ENCODE data around the genes TAF4B and MEP1B.

- PRO-cap: unidirectional peak, minus-strand start at chr18:25285019
- RAMPAGE, long total RNA, 2 experiments: no peak in any of the 2 experiments
These were observed 67.0 kb downstream of the ZNF521 start for GRCh38 chr18:25284778-25285570.

DNA sequence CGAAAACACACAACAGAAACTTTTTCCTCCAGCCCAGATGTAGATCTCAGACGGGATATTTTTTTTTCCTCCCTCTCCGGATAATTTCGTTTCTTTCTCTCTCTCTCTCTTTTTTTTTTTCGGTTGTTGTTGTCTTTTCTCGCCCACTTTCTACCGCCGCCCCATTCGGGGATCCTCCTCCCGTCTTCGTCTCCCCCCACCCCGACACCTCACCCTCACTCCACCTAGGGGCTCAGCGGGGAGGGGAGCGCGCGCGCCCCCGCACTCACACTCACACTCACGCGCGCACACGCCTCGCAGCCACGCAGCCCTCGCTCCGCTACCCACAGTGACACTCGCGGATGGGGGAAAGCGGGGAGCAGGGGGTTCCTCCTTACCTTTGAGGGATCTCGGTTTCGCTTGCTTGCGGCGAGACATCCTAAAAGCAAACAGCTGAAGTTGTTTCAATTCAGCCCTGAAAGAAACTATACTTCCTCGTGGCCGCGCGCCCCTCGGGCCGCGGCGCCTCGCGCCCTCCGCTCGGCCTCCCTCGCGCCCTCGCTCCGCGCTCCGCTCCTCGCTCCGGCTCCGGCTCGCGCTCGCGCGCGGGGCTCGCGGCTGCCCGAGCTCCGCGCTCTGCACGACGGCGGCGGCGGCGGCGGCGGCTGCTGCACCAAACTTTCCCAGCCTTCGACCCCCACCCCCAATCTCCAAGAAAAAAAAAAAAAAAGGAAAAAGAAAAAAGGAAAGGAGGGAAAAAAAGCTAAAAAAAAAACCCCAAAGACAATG lies 1.3 kb downstream of the ZNF521 start:
- PRO-cap: bidirectional peak, plus-strand start at position 338 of the sequence, minus-strand start at position 188 of the sequence; unidirectional peak, minus-strand start at position 539 of the sequence
- RAMPAGE, long total RNA, 2 experiments: no peak in any of the 2 experiments

DNA sequence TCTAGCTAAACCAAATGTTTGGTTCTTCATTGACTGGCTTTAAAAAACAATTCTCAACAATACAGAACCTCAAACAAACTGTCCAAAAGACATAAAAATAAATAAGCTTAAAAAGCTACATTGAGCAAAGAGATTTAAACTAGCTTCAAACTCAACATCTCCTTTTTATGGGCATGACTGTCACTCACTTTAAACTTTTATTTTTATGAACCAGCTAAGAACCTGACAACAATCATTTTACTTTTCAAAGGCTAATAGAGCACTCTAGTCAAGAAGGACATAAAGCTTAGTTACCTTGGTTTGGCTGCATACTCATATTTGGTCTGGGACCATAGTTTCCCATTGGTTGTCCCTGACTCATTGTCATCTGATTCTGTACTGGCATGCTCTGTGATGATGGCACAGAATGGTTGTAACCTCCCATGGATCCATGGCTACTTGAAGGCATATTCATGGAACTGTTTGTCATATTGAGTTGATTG lies 38.0 kb downstream of the SS18 start:
- PRO-cap: no peak
- RAMPAGE, long total RNA, 2 experiments: no peak in any of the 2 experiments

DNA sequence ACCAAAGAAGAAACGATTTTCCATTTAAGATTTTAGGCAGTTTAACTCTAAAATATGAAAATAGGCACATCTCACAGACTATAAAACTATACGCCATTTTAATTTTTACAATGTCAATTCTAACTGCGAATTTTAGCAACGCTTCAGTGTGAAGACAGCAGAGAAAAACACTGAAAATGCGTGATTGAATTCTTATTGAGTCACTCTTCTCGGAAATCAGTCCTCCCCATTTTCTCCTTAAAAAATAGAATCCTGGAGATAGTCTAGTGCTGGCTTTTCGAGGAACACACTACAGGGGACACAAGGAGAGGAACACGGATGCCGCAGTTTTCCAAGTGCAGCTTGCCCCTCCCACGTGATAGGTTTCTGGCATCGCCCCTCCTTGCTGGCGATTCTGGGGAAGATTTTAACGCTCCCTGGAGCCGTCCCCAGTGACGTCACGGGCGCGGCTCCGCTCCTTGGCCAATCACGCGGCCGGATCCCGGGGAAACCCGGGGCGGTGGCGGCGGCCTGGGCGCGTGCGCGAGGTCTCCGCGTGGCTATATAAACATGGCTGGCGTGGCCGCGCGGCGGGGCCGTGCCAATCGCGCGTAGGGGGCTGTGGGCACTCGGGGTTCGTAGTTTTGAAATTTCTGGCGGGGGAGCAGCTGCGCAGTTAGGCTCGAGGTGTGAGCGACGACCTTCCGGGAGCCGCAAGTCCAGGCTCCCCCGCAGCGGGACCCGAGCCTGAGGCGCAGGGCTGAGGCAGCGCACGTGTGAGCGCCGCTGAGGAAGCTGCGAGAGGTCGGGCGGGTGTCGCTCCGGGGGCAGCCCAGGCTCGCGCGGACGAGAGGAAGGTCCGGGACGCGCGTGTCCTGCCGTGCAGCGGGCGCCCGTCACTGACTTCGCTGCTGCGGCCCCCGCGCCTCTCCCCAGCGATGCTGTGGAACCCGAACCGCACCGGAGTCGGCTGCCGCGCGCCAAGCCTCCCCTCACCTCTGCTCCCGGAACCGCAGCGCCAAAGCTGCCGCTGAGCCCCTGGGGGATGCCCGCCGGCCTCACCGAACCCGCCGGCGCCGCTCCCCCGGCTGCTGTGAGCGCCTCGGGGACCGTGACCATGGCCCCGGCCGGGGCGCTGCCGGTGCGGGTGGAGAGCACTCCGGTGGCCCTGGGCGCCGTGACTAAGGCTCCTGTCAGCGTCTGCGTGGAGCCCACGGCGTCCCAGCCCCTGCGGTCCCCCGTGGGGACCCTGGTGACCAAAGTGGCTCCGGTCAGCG lies at the start of gene TAF4B:
TSS of gene TAF4B (plus strand) at position 536 of the 1,256 bp plus-strand sequence.
- PRO-cap: bidirectional peak, plus-strand start at position 572 of the sequence, minus-strand start at position 353 of the sequence
- RAMPAGE, long total RNA, 2 experiments: start-site peak on the plus strand in 1 of 2 experiments, centred at position 530 of the sequence, 14 reads per replicate

DNA sequence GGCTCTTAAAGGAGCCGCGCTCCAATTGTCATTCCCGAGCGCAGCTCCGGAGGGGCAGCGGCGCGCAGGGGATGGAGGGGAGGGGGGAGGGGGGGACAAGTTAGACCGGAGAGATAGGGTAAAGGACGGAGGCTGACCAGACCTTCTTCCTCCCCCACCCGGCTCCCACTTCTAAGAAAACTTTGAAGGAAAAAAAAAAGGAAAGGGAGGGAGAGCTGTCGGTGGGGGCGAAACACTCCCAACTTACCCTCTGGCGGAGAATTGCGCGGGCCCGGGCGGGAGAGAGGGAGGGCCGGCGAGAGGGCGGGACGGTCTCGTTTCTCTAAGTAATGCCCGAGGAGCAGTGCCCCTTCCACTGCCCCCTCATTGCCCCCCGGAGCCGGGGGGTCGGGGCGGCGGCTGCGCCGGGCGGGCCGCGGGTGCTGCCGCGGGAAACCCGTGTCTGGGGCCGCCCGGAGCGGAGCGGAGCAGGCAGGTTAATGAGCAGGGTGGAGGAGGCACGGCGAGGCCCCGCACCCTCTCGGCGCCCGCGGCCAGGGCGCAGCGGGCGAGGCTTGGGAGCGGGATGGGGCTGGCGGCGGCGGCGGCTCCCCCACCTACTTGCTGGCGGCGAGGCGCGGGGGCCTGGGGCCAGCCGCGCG lies 411 bp upstream of the KCTD1 start:
- PRO-cap: bidirectional peak, plus-strand start at position 31 of the sequence, minus-strand start outside the sequence; bidirectional peak, plus-strand start at position 563 of the sequence, minus-strand start at position 478 of the sequence
- RAMPAGE, long total RNA, 2 experiments: start-site peak on the minus strand in 1 of 2 experiments, centred at position 352 of the sequence, 54 reads per replicate

GRCh38 chr18:26665328-26665706 lies 117.0 kb upstream of the KCTD1 start:
- PRO-cap: no peak
- RAMPAGE, long total RNA, 2 experiments: no peak in any of the 2 experiments

- PRO-cap: no peak
- RAMPAGE, long total RNA, 2 experiments: no peak in any of the 2 experiments
These were observed 155.1 kb upstream of the KCTD1 start for GRCh38 chr18:26703213-26704060.

- PRO-cap: no peak
- RAMPAGE, long total RNA, 2 experiments: no peak in any of the 2 experiments
These were observed 42.3 kb downstream of the CHST9 start for GRCh38 chr18:27142550-27143448.

- PRO-cap: no peak
- RAMPAGE, long total RNA, 2 experiments: no peak in any of the 2 experiments
These were observed 255.0 kb downstream of the CDH2 start for GRCh38 chr18:27921733-27922591.

- PRO-cap: no peak
- RAMPAGE, long total RNA, 2 experiments: no peak in any of the 2 experiments
These were observed 137.9 kb downstream of the CDH2 start for GRCh38 chr18:28039043-28039504.

DNA sequence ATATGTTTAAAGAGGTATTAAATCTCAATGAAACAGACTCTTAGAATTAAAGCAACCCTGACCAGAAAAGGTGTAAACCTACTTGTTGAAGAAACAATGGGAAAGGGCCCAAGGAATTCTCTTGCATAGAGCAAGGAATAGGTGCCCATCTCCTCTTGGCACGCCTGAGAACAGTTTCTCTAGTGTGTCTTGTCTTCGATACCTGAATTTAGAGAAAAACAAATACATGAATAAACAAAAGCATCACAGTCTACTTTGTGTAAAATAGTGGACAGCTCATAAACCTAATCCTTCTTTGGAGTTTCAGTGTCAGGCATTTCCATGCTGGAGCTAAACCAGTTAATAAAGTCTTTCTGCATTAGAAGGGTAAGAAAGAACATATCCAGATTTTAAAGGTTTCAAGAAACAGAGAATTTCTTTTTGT lies 13.1 kb downstream of the DSC3 start:
- PRO-cap: no peak
- RAMPAGE, long total RNA, 2 experiments: no peak in any of the 2 experiments

GRCh38 chr18:31225645-31226282 lies 63.1 kb upstream of the DSC1 start:
- PRO-cap: no peak
- RAMPAGE, long total RNA, 2 experiments: no peak in any of the 2 experiments

DNA sequence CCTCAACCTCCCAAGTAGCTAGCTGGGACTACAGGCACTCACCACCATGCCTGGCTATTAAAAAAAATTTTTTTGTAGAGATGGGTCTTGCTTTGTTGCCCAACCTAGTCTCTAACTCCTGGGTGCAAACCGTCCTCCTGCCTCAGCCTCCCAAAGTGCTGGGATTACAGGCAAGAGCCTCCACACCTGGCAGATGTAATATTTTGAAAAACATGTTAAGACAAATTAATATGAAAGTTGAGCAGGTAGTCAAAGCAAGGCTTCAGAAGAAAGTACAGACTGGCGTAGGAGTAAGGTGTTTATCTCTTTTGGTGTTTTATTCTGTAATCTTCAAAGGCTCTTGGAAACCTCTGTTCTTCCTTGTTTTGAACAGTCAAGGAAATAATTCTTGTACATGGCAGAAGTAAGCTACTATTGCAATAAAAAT lies 5.2 kb downstream of the RNF138 start:
- PRO-cap: no peak
- RAMPAGE, long total RNA, 2 experiments: no peak in any of the 2 experiments

DNA sequence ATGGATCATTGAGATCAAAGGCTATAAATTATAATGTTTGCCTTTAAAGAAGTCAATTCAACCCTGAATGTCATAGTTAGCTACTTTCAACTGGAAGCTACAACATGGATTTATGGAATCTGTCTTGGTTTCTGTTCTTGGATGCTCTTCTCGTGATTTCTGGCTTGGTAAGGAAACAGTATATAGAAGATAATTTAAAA lies at the start of gene MEP1B:
TSS of gene MEP1B (plus strand) at position 73 of the 200 bp plus-strand sequence.
- PRO-cap: no peak
- RAMPAGE, long total RNA, 2 experiments: no peak in any of the 2 experiments

DNA sequence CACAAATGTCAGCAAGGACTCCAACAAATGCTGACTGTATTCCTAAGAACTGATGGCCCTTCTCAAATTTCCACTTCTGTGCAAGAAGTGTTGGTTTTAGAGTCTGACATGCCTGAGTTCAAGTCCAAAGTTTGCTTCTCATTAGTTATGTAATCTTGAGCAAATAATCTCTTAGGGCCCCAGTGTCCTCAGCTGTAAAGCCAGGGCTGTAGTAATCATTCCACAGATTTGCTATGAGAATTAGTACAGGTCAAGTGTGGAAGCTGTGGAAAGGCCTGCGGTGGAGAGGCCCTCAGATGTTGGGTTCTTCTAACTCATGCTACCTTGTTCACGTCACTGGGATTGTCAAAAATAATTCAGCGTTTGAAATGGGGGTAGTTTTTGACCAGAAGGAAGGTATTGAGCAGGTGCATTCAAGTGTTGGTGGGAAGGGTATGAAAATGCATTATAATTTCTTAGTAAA lies 23.9 kb downstream of the MEP1B start:
- PRO-cap: no peak
- RAMPAGE, long total RNA, 2 experiments: no peak in any of the 2 experiments

- PRO-cap: no peak
- RAMPAGE, long total RNA, 2 experiments: no peak in any of the 2 experiments
These were observed 134.3 kb downstream of the MEP1B start for GRCh38 chr18:32323931-32324663.

DNA sequence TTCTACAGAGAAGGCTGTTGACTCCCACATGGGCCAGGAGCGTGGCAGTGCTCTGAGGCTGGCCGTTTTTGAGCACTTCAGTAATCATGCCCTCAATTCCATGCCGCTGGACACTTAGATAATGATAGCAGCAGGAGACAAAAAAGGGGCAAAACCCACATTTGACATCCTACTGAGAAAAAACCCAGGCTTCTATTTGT lies 51.8 kb downstream of the KLHL14 start:
- PRO-cap: unidirectional peak, minus-strand start at position 70 of the sequence
- RAMPAGE, long total RNA, 2 experiments: no peak in any of the 2 experiments

GRCh38 chr18:32776480-32776996 lies 3.7 kb upstream of the KLHL14 start:
- PRO-cap: no peak
- RAMPAGE, long total RNA, 2 experiments: no peak in any of the 2 experiments

- PRO-cap: no peak
- RAMPAGE, long total RNA, 2 experiments: no peak in any of the 2 experiments
These were observed 124.2 kb downstream of the CCDC178 start for GRCh38 chr18:33316216-33316792.

DNA sequence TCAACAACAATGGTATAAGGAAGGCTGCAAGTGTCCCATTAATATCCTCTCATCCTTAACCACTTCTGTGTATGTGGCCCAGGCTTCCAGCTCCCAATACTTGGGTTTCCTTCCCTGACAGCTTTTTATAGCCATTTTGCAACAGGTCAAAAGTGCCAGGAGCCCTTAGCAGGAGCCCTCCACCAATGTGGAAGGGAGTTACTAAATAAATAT lies 84.2 kb upstream of the MAPRE2 start:
- PRO-cap: no peak
- RAMPAGE, long total RNA, 2 experiments: no peak in any of the 2 experiments